Vein endothelial cell (primary cell): ENCODE data around the gene FABP2.

- CAGE, long polyA plus RNA, result no peak
These were observed 7.6 kb downstream of the C4orf3 start for GRCh38 chr4:119292823-119293291.

GRCh38 chr4:119321851-119322211 is at the start of gene FABP2:
Gene FABP2, minus strand, starts transcription at chr4:119322138.
- CAGE, long polyA plus RNA, result no peak

- CAGE, long polyA plus RNA, result no peak
These were observed 49.4 kb upstream of the FABP2 start for GRCh38 chr4:119371274-119371866.

GRCh38 chr4:119454014-119454695 is 132.2 kb upstream of the FABP2 start:
- CAGE, long polyA plus RNA, result no peak

GRCh38 chr4:119551120-119551651 is 77.4 kb downstream of the PDE5A start:
- CAGE, long polyA plus RNA, result no peak

DNA sequence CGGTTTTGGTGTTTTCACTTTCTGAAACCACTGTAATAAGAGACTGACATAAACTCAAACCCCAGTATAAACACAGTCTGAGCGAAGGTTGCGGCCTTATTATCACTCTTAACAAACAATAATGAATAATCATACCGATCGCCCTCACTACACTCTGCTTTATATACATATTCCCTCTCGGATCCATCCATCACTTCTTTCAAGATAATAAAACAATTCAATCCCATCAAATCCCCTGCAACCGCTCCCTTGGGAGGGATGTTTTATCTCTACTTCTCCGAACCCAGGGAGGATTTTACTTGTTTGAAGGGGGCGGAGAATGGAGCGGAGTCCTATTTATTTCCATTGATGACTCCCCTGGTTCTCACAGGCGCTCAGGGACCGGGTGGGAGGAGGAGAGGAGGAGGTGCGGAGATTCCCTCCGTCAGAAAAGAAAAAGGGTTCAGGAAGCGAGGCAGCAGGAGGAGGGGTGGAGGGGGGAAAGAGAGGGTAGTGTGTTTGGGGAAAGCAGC is 2.2 kb downstream of the NDNF start:
- CAGE, long polyA plus RNA, result no peak

- CAGE, long polyA plus RNA, result no peak
These were observed 17.7 kb upstream of the TNIP3 start for GRCh38 chr4:121181880-121182253.

DNA sequence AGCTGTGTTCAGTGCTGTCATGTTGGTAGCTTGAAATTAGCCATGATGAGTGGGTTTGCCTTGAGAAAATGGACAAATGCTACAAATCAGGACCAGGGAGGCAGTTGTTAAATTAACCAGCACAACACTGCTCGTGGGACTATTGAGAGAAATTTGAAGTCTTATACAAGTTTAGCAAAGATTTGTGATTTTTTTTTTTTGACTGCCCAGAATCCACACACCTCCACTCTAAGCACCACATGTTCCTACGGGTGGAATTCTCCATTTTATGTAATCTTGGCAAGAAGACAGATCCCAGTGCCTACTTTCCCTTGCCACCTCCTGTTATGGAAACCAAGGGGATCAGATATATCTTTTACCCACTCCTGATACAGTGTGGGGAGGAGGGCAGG is 2.4 kb upstream of the SMIM43 start:
- CAGE, long polyA plus RNA, result no peak

DNA sequence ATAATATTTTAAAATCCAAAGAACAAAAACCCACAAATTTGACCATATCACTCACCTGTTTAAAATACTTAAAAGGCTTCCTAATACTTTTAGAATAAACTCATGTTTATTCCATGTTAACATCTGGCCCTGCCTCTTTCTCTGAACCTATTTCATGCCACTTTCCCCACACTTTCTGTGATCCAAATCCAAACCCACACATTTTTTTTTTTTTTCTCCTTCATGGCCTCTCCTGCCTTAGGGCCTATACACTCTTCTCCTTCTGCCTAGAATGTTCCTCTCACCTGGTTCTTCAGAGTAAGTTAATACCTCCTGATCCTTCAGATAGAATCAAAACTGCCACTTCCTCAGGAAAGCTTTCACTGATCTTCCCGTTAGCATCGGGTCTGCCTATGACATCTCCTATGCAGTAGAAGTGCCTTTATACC is 84.1 kb upstream of the TRPC3 start:
- CAGE, long polyA plus RNA, result no peak

- CAGE, long polyA plus RNA, result no peak
These were observed 37.6 kb downstream of the BLTP1 start for GRCh38 chr4:122189724-122190202.

DNA sequence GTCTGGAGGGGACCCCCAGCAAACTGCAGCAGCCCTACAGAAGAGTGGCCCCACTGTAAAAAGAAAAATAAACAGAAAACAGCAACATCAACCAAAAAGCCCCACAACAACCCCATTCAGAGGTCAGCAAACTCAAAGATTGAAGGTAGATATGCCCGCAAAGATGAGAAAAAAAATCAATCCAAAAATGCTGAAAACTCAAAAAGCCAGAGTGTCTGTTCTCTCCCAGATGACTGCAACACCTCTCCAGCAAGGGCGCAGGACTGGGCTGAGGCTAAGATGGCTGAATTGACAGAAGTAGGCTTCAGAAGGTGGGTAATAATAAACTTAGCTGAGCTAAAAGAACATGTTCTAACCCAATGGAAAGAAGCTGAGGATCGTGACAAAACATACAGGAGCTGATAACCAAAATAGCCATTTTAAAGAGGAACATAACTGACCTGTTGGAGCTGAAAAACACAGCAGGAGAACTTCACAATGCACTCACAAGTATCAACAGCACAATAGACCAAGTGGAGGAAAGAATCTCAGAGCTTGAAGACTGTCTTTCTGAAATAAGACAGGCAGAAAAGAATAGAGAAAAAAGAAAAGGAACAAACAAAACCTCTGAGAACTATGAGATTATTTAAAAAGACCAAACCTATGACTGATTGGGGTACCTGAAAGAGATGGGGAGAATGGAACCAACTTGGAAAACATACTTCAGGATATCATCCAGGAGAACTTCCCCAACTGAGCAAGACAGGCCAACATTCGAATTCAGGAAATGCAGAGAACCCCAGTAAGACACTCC is 84.1 kb upstream of the ADAD1 start:
- CAGE, long polyA plus RNA, result no peak

GRCh38 chr4:122349032-122349405 is 29.8 kb upstream of the ADAD1 start:
- CAGE, long polyA plus RNA, result no peak

- CAGE, long polyA plus RNA, result no peak
These were observed 29.3 kb upstream of the ADAD1 start for GRCh38 chr4:122349406-122350028.

DNA sequence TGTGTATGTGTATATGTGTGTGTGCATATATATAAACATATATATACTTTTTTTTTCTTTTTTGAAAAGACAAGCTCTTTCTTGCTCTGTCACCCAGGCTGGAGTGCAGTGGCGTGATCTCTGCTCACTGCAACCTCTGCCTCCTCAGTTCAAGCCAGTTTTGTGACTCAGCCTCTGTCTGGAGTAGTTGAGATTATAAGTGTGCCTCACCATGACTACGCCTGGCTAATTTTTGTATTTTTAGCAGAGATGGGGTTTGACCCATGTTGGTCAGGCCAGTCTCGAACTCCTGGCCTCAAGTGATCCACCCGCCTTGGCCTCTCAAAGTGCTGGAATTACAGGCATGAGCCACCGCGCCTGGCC is 33.2 kb downstream of the BBS12 start:
- CAGE, long polyA plus RNA, result no peak

GRCh38 chr4:122828376-122828888 is 1.8 kb downstream of the FGF2 start:
- CAGE, long polyA plus RNA, result no peak

- CAGE, long polyA plus RNA, result no peak
These were observed 16.5 kb downstream of the FGF2 start for GRCh38 chr4:122843059-122843670.

DNA sequence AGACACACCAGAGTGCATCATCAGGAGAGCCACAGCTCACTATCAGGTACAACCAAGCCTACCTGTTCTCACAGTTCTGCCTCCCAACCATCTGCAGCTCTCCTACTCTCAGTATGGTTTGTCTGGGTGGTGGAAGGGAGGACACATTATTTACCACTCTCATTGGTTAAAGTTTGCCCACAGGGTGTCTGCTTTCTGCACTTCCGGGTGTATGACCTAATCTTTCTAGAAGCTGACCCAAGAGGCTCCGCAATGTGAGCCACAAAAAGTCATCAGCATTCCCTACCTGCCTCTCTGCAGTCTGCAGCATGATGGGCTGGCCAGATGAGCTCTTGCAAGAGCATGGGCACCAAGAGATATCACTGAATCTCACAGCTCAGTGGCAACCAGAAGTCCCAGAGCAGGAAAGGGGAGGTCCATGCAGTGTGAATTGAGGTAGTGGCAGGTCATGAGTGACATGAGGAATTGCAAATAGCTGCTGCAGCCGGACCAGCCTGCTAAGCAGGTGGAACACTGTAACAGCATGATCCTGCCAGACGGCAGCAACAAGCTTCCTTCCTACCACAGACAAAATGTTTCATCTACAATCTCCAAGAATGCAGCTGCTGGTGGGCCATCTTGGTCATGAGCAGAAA is 36.8 kb upstream of the SPRY1 start:
- CAGE, long polyA plus RNA, result no peak

DNA sequence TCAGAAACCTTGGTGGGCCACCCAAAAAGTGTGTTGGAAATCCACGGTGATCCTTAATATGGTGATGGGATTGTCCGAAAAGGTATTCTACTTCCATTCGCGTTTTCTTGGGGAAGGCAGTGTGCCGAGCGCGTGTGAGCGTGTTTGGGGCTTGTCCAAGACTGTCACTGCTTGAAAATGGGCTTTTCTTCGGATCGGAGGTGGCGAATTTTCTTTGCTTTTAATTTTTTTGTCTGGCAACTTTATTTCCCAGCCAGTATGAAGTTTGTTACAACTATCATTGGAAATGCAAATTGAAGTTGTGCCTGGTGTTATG is 3.1 kb downstream of the SPRY1 start:
- CAGE, long polyA plus RNA, result no peak

GRCh38 chr4:123488708-123489423 is 92.3 kb downstream of the SPRY1 start:
- CAGE, long polyA plus RNA, result no peak

DNA sequence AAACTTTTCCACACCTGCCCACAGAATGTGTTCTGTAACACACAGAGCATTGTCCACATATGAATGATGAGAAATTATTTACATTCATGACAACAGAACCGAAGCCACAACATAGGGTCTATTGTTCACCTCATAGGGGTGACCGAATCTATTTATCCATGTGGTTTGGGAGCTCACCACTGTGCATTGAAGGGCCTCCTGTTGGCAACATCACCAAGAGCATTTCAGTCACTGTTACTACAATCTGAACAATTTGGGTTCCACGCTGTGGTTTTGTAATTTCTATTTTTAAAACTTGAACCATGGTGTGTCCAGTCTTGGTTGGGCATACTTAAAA is 192.0 kb downstream of the SPRY1 start:
- CAGE, long polyA plus RNA, result no peak